Pericardium fibroblast (primary cell): Measurements from ENCODE around the gene ADAM20.

DNA sequence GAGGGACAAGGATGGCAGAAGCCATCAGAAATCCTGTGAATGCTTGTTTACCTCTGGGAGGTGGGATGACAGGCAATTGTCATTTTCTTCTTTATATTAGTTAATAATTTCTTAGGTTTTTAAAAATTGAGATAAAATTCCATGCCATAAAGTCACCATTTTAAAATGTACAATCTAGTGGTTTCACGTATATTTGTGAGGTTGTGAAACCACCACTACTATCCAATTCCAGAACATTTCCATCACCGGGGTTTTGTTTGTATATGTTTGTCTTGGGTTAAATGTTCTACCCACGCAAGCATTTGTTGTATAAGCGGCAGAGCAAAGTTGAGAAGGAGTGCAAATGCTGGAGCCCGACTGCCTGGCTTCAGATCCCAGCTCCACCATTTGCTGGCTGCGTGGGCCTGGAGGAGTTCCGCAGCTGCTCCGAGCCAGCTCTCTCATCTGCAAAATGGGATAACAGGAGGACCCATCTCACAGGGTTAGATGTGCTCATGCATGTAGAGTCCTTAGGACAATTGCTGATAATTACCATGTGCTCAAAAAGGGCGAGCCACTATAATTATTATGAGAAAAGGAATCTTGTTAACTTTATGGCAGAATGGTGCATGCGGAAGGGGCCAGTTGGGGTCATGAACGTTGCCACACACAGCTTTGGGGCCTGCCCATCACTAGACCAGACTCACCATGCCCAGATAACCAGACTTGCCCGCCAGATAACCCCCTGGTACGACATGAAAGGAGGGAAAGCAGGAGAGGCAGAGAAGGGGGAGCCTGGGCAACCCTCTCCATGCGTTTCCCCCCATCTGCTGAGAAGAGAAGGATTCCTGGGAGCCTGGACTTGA is 6.5 kb downstream of the ACTN1 start:
- RAMPAGE, long total RNA = no peak

DNA sequence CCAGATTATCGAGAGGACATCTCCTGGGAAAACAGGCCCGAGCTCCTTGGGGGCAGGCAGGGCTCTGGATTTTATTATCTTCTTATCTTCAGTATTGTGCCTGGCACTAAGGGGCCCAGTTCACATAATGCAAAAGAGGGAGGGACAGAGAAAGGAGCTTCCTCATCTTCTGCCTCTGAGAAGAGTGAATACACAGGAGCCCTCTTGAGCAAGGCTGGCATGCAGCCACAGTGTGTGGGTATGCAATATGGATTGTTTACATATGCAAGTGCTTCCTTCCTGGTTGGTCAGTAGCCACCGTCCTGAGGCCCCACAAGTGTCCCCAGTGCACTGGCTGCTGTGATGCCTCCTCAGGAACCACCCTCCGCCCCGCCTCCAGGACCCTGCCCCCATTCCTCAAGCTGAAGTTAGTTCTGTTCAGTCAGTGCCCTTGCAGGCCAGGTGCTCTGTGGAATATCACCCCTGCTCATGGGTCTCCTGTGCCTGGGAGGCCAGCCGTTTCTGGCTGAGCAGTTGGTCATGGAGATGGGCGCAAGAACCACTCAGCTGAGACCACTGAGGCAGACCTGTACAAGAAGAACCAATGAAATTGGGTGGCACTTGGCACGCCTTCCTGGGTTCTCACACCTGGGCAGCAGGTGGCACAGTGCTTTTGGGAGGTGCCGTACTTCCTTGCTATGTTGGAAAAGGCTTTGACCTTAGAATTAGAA is 35.0 kb upstream of the ACTN1 start:
- RAMPAGE, long total RNA = no peak

GRCh38 chr14:69042716-69043934 is 64.0 kb upstream of the ACTN1 start:
- RAMPAGE, long total RNA = no peak

GRCh38 chr14:69261647-69262488 is 1.9 kb downstream of the GALNT16 start:
- RAMPAGE, long total RNA = no peak

DNA sequence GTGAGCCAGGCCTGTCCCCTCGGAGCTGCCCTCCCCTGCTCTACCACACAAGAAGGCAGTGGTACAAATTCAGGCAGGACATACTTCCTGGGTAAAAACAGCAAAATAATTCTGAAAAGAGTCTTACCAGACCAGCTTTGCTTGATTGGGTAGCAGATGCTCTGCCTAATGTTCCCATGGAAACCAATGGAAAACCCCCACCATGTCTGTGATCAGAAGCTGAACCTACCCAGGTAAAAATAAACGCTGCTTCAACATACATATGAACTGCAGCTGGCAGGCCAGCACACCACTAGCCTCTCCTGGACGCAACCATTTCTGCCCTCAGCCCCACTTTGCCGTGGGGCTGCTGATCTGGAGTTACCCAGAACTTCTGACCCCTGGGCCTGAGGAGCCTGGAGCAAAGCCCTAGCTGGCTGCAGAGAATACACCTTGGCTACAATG is 43.2 kb downstream of the ERH start:
- RAMPAGE, long total RNA = no peak

GRCh38 chr14:69445921-69446472 is 38.5 kb upstream of the PLEKHD1 start:
- RAMPAGE, long total RNA = no peak

- RAMPAGE, long total RNA = no peak
These were observed 26.3 kb downstream of the SUSD6 start for GRCh38 chr14:69637789-69638087.

DNA sequence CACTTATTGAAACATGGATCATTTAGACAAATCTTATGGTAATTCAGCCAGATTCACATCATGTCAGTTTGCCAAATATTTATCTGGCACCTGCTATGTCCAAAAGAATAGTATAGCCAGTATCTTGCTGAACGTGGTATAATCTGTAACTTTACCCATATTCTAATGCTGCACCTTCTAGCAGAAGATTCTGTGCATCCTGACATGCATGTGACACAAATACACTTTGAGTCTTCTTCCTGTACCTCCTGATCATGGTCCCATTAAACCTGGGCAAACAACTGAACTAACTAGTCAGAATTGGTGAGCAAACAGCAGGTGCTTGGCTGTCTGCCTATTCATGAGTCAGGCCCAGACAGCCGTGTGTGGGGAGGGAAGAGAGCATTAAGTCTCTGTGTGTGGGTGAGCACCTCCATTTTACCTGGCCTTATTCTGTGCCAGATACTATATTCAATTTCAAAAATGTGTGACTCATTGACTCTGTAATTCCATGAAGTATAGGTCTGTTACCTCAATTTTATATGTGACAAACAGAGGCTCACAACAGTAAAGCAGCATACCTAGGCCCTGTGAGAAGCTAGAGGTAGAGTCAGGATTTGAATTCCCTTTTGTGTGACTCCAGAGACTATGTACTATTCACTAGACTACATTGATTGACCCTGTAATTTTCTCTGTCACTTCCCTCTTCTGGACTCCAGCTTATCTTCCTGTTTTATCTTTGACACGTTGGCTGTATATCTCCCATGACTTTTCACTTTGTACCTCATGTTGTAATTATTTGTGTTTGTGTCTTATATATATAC is 32.1 kb downstream of the SUSD6 start:
- RAMPAGE, long total RNA = no peak

- RAMPAGE, long total RNA = no peak
These were observed 47.2 kb downstream of the SUSD6 start for GRCh38 chr14:69658416-69659139.

- RAMPAGE, long total RNA = no peak
These were observed 63.6 kb downstream of the SUSD6 start for GRCh38 chr14:69674879-69675573.

GRCh38 chr14:69716052-69716733 is 50.7 kb upstream of the SRSF5 start:
- RAMPAGE, long total RNA = no peak

DNA sequence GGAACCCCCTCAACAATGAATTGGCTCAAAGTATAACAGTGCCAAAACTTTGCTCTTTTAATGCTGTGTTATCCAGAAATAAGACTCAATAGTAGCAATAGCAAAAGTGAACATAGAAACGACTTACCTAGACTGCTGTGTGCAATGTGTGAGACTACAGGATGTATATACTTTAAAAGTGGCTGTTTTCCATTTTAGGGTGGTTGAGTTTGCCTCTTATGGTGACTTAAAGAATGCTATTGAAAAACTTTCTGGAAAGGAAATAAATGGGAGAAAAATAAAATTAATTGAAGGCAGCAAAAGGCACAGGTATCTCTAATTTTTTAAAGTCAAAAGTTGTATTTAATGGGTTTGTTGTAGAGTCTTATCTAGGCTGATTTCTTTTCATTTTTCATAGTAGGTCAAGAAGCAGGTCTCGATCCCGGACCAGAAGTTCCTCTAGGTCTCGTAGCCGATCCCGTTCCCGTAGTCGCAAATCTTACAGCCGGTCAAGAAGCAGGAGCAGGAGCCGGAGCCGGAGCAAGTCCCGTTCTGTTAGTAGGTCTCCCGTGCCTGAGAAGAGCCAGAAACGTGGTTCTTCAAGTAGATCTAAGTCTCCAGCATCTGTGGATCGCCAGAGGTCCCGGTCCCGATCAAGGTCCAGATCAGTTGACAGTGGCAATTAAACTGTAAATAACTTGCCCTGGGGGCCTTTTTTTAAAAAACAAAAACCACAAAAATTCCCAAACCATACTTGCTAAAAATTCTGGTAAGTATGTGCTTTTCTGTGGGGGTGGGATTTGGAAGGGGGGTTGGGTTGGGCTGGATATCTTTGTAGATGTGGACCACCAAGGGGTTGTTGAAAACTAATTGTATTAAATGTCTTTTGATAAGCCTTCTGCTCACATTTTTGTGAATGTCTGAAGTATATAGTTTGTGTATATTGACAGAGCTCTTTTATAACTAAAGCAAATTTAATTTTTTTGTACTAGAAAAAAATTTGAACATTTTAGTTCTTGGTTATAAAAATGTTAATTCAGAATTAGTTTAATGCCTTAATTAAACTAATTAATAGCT is 4.2 kb downstream of the SRSF5 start:
- RAMPAGE, long total RNA = no peak

- RAMPAGE, long total RNA = no peak
These were observed 6.1 kb downstream of the SRSF5 start for GRCh38 chr14:69772729-69773796.

DNA sequence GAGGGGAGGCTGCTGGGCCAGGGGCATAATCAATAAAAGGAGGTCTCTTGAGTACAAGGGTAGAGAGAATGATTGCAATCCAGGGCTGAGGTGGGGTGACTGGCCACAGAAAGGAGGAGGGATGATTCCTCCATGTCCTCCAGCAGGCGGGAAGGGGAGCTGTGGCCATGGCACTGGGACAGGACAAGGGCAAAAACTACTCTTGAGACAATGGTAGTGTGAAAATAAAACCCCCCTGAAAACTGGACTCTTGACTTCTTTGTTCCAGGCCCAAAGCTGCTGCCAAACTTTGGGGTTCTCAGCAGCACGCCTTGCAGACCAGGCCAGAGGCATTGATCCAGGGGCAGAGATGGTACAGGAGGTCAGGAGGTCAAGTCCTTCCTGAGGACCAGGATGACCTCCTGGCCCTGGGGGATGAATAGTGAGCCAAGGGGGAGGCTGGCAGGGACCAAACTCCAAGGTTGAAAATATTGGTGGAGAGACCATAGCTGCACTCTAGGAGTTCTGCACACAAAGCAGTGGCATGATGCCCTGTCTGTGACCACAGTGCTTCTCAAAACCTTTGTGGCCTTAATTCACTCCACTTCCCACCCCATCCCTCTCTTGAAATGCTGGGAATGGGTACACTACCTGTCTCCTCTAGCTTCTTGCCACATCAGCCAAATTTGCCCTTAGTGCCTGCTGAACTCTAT is 12.2 kb downstream of the SLC10A1 start:
- RAMPAGE, long total RNA = no peak

DNA sequence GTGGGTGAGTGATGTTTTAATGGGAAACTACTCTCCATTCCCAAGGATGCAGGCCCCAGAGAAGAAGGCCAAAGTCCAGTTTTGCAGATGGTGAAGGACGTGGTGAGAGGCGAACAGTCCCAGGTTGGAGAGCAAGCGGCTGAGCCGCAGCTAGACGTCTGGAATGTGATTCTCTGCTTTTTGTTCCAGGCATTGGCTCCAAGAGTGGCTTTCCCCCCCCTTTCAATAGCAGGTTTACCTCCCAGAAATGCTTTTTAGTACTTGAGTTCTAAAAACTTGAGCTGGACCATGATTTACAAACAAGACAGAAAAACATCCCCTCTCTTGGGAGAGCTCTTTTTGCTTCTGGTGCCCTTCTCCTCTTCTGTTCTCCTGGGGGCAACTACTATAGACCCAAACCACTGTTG is 64.3 kb downstream of the SMOC1 start:
- RAMPAGE, long total RNA = no peak

DNA sequence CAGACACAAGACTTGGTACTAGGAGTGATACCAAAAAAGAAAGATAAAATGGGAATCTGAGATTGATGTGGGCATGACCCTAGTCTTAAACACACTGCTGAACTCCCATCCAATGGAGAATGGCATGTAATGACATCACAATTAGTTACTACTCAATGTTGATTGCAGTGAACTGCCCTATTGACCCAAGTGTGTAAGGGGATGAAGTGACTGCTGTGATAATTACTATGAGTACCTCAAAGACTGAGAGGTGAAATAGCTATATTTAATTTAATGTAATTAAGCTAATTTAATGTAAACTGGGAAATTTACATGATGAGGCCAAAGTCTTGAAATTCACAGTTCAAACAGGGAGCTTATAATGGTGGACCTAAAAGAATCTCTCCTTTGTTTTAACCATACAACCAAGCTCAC is at the start of gene ADAM20:
Gene ADAM20 (minus strand): TSS at position 96 of the 414 bp plus-strand sequence.
- RAMPAGE, long total RNA = no peak

- RAMPAGE, long total RNA = no peak
These were observed 20.5 kb upstream of the PCNX1 start for GRCh38 chr14:70886674-70887171.

GRCh38 chr14:71014354-71014811 is 107.1 kb downstream of the PCNX1 start:
- RAMPAGE, long total RNA = no peak

DNA sequence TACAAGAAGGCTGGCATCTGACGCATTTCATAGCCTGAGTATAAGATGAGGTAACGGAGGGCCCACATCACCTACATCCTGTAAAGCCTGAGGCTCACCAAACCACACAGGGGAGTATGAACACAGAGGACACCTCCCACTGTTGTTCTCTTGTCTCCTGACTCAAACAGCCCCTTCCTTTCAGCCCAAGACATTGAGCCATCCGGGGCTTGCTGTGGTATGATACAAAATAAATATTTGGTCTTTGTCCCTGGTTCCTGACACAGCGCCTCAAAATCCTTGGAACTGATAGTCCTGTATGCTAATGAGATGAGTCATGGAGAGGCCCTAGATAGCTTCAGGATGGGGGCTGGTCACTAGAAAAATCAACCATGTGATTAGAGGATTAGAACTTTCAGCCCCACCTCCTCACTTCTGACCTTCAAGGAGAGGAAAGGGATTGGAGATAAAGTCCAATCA is 176.8 kb upstream of the SIPA1L1 start:
- RAMPAGE, long total RNA = no peak

- RAMPAGE, long total RNA = no peak
These were observed 132.2 kb upstream of the SIPA1L1 start for GRCh38 chr14:71188040-71188535.